Epithelial cell of alveolus of lung (primary cell): Measurements from ENCODE around the genes HSD17B14, PPP1R15A and PRRG2.

DNA sequence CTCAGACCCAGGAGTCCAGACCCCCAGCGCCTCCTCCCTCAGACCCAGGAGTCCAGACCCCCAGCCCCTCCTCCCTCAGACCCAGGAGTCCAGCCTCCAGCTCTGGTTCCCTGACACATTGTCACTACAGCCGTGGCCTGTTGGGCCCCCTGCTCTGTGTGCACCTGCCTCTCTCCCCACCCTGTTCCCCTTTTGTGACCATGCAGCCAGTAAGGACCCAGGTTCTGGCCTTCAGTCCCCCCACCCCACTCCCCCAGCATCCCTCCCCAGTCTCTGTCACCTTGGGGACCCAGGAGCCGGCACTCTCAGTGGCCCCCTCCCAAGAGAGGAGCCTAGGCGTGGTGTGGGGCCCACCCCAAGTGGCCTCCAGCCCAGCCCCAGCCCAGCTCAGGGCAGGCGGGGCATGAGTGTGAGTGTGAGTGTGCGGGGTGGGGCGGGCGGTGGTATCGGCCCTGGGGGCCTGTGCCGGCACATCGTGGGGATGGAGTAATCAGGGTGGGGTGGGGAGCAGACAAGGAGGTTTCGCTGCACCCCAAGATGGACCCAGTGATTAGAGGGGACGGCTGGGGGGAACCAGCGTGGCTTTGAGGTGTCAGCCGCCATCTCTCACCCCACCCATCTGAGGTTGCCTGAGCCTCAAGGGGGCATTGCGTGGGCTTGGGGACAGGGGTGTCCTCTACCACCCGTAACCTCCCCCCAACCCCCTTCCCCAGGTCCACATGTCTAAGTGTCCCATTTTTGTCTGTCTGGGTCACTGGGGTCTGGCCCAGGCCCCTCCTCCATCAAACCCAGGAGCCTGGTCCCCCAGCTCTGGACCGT lies 7.1 kb upstream of the SULT2B1 start:
- RAMPAGE, long total RNA, result no peak
- RRBS, result no CpG with 5 or more reads among the region's 18 CpGs

GRCh38 chr19:48569577-48570420 lies 17.8 kb downstream of the SULT2B1 start:
- RAMPAGE, long total RNA, result no peak
- RRBS, result no CpG with 5 or more reads among the region's 17 CpGs

- RAMPAGE, long total RNA, result no peak
- RRBS, result under 1% methylated on average over 14 of the region's 47 CpGs
Observed at GRCh38 chr19:48623695-48624545, 4.6 kb downstream of the SPHK2 start.

- RAMPAGE, long total RNA, result no peak
- RRBS, result no CpG with 5 or more reads among the region's 12 CpGs
Observed at GRCh38 chr19:48683301-48683763, 10.5 kb upstream of the NTN5 start.

- RAMPAGE, long total RNA, result no peak
- RRBS, result no CpG with 5 or more reads among the region's 11 CpGs
Observed at GRCh38 chr19:48718793-48719188, 734 bp downstream of the MAMSTR start.

DNA sequence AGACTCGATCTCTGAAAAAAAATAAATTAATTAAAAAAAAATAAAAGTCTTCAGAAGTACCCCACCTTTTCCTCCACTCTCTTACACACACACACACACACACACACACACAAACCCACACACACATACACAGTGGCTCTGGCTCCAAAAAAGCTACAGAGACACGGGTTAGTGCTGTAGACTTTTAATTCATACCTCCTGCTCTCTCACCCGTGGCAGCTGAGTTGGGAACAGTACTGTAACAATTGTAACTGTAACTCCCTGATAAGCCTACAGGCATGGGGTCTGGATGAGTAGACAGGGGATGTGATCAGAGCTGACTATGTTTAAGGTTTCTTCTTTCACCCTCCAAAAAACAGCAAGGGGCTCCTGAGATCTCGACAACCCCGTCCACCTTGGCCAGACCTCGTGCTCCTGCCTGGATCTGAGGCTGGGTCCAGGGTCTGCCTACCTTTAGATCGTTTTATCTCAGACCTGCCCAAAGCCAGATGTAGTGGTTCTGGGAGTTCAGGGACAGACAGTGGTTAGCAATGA lies 1.2 kb upstream of the IZUMO1 start:
- RAMPAGE, long total RNA, result no peak
- RRBS, result no CpG with 5 or more reads among the region's 7 CpGs

- RAMPAGE, long total RNA, result no peak
- RRBS, result 3% methylated on average over 10 of the region's 46 CpGs
Observed at GRCh38 chr19:48835538-48836773, at the start of gene HSD17B14. HSD17B14 (minus strand) TSS chr19:48836491.

DNA sequence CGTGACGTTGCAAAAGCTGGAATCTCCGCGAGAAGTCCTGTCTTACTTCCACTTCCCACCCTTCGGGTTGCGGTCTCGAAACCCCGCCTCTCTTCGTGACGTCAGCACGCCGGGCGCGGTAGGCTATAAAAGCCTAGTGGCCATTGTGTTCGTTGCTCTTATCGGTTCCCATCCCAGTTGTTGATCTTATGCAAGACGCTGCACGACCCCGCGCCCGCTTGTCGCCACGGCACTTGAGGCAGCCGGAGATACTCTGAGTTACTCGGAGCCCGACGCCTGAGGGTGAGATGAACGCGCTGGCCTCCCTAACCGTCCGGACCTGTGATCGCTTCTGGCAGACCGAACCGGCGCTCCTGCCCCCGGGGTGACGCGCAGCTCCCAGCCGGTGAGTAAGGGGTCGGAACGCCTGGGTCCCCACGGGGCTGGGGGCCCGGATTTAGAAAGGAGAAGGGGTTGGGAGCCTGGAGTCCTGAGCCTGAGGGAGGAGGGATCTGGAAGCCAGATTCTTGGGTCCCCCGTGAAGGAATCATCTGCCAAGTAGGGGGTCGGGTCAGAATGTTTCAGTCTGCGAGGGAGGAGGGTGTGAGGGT lies at the start of gene PPP1R15A:
Gene PPP1R15A (plus strand): TSS at position 155 of the 590 bp plus-strand sequence.
- RAMPAGE, long total RNA, result no peak
- RRBS, result 2% methylated on average over 13 of the region's 46 CpGs

DNA sequence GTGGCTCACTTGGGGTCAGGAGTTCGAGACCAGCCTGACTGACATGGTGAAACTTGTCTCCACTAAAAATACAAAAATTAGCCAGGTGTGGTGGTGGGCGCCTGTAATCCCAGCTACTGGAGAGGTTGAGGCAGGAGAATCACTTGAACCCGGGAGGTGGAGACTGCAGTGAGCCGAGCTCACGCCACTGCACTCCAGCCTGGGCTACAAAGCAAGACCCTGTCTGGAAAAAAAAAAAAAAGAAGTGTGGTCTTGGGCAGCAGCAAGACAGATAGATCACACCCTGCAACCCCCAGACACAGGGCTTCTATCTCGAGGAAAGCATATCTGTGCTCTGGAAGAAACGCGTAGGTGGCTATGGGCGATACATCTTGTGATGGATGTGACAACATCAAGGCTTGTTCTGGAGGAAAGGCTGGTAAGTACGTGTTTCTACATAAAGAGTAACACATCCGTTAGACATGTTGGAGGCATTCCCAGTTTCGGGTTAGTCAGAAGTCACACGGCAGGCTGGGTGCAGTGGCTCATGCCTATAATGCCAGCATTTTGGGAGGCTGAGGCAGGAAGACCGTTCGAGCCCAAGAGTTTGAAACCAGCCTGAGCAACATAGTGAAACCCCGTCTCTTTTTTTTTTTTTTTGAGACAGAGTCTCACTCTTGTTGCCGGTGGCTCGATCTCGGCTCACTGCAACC lies 6.6 kb upstream of the DHDH start:
- RAMPAGE, long total RNA, result no peak
- RRBS, result no CpG with 5 or more reads among the region's 19 CpGs

- RAMPAGE, long total RNA, result no peak
- RRBS, result no CpG with 5 or more reads among the region's 7 CpGs
Observed at GRCh38 chr19:48964275-48964651, 846 bp upstream of the FTL start.

GRCh38 chr19:48965519-48966448 lies 675 bp downstream of the FTL start:
- RAMPAGE, long total RNA, result no peak
- RRBS, result no CpG with 5 or more reads among the region's 54 CpGs

GRCh38 chr19:48966449-48967230 lies 1.5 kb downstream of the FTL start:
- RAMPAGE, long total RNA, result no peak
- RRBS, result no CpG with 5 or more reads among the region's 8 CpGs

DNA sequence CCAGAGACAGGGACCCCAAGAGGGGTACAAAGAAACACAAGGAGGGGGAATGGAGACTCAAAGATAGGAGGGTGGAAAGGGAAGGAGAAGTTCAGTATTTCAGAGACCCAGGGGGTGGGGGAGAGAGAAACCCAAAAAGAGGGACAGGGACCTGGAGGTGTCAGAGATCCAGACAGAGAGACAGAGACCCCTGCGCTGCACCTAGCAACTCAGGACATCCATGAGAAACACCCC lies 219 bp upstream of the ENSG00000268655 start:
- RAMPAGE, long total RNA, result no peak
- RRBS, result no CpG with 5 or more reads among the region's 1 CpG

- RAMPAGE, long total RNA, result no peak
- RRBS, result no CpG with 5 or more reads among the region's 8 CpGs
Observed at GRCh38 chr19:49116378-49116928, 2.3 kb downstream of the LIN7B start.

- RAMPAGE, long total RNA, result no peak
- RRBS, result no CpG with 5 or more reads among the region's 28 CpGs
Observed at GRCh38 chr19:49338714-49339281, 3.6 kb downstream of the CD37 start.

GRCh38 chr19:49493151-49493612 lies 3.1 kb upstream of the RPS11 start:
- RAMPAGE, long total RNA, result no peak
- RRBS, result no CpG with 5 or more reads among the region's 11 CpGs

DNA sequence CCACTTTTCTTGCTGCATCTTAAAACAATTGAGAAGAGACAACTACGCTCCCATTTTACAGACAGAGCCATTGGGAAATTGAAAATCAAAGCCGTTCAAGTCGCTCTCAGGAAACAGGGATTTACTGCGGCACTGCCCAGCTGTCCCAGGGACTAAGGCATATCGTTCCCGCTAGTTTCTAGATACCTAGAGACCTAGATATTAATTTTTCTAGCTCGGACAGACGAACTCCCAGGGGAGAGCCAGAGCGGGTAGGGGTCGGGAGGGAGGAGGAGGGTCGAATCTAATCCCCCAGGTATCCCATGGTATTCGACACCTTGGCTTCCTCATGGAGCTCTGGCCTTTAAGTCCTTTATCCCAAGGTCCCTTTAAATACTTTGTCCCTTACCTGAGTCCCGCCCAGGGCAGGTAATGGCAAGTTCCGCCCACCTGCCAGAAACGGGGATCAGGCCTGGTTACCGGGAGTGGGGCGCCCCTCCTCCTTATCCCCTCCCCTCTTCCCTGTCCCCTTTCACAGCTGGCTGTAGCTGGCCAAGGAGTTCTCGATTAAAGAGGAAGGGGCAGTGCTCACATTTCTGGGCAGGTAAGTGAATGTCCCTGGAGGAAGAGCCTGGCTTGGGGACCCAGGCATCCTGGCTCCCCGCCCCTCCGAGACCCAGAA lies at the start of gene PRRG2:
Gene PRRG2 (plus strand): TSS at position 418 of the 661 bp plus-strand sequence.
- RAMPAGE, long total RNA, result no peak
- RRBS, result no CpG with 5 or more reads among the region's 20 CpGs

DNA sequence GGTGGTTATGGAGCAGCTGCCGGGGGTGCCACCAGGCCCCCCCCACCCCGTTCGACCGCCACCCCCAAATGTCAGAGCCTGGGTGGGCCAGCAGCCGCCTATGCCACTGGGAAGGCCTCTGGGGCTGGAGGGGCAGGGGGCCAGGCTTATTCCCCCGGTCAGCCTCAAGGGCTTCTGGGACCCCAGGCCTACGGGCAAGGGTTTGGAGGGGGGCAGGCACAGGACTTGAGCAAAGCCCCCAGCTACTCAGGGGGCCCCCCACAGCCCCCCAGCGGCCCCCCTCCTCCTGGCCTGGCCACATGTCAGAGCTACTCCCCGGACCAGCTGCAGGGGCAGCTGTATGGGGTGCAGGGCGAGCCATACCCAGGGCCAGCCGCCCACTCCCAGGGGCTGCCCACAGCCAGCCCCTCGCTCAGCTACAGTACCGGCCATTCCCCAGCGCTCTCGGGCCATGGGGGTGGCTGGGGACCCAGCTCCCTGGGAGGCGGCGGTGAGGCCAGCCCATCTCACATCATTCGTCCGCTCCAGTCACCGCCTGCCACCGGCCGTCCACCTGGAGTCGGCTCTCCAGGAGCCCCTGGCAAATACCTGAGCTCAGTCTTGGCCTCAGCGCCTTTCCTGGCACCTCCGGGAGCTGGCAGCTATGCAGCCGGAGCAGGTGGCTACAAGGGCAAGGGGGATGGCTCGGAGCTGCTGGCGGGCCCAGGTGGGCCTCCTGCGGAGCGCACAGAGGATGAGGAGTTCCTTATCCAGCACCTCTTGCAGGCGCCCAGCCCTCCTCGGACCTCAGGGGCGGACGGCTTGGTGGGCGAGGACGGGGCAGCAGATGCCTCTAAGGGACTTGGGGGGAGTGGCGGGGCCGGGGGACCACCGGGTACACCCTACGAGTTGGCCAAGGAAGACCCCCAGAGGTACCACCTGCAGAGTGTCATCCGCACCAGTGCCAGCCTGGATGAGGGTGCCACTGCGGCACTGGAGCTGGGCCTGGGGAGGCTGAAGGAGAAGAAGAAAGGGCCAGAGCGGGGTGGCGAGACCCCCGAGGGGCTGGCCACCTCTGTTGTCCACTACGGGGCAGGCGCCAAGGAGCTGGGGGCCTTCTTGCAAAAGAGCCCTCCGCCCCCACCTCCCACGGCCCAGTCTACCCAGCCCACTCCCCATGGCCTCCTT lies 4.9 kb downstream of the PRR12 start:
- RAMPAGE, long total RNA, result no peak
- RRBS, result 91% methylated on average over 5 of the region's 49 CpGs

- RAMPAGE, long total RNA, result no peak
- RRBS, result 96% methylated on average over 3 of the region's 27 CpGs
Observed at GRCh38 chr19:49631202-49632197, 8.4 kb downstream of the RRAS start.

GRCh38 chr19:49636544-49637249 lies 3.2 kb downstream of the RRAS start:
- RAMPAGE, long total RNA, result no peak
- RRBS, result 57% methylated on average over 3 of the region's 31 CpGs